GM23248 (cell line): Measurements from ENCODE around the genes NXPH4, SHMT2 and KIF5A.

- RAMPAGE, long total RNA, result no peak
Measured at GRCh38 chr12:57149206-57149924, 21.1 kb downstream of the LRP1 start.

GRCh38 chr12:57183208-57183657 is 33.4 kb upstream of the NXPH4 start:
- RAMPAGE, long total RNA, result no peak

DNA sequence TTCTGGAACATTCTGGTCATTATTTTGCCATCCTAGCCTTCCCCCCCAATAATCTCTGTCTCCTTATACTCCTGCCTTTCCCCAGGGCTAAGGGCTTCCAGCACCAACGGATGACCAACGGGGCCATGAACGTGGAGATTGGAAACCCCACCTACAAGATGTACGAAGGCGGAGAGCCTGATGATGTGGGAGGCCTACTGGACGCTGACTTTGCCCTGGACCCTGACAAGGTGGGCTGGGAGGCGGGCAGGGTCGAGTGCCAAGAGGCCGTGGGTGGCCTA is 4.6 kb upstream of the NXPH4 start:
- RAMPAGE, long total RNA, result no peak

DNA sequence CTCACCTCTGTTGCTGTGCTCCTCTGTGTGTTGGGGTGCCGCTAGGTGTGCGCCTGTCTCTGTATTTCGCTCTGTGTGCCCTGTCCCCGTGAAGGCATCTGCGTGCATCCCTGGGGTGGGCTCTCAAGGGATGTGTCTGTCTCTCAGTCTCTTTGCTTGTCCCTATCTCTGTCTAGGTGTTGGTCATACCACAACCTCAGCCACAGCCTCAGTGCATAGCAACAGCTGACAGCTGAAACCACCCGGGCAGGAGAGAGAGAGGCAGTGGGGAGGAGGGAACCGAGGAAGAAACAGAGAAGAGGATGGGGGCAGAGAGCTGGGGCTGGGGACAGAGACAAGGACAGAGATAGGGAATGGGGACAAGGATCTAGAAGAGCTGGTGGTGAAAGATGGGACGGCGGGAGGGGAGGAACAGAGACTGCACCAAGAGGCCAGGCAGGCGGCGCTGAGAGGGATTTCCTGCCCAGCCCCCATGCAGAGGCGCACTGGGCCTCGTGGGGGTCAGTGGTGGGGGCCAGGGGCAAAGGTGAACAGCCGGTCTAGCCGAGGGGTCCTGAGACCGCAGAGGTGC is 850 bp upstream of the NXPH4 start:
- RAMPAGE, long total RNA, result no peak

DNA sequence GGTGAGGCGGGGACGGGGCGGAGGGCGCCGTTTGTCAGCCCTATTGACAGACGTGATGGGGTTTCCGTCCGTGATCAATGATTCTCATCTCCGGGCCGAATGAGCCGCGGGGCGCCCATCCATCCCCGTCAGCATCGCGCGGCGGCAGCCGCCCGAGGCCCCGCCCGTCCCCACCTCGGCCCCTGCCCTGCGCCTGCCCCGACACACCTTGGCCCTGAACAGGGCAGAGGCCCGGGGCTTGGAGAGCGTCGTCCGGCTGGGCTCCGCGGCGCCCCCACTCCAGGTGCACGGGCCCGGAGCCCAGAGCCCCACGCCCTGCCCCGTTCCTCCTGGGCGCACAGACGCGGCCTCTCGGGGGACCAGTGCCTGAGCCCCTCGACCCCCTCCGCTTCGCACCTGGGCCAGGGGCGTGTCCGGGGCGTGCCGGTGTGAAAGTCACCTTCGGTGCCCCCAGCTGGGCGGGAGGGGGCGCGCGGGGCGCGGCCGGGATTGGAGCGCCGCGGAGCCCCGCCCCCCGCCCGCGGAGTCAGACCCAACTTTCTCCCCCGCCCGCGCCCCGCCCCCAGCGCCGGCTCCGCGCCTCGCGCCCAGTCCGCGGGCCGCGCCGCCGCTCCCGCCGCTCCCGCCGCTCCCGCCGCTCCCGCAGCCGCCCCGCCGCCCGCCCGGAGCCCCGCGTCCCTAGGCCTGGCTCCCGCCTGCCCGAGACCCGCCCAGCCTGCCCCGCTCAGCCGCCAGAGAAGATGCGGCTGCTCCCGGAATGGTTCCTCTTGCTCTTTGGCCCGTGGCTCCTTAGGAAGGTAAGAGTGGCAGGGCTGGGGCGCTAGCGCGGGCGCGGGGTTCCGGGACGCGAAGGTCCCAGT is at the start of gene NXPH4:
NXPH4 (plus strand) TSS at position 565 of the 860 bp plus-strand sequence.
- RAMPAGE, long total RNA, result no peak

DNA sequence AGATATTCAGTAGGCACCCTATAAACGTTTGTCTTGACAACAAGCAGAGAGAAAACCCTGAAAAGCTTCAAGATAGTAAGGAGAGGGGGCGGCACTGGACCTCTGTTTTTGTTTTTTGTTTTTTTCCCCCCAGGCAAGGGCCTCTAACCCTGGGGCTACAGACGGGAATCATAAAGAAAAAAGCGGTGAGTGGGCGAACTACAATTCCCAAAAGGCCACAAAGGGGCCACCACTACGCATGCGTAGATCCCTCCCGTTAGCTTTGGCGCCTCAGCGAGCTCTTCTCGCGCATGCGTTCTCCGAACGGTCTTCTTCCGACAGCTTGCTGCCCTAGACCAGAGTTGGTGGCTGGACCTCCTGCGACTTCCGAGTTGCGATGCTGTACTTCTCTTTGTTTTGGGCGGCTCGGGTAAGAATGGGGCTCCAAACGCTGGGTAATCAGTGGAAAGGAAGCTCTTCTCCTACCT is at the start of gene SHMT2:
SHMT2 (plus strand) TSS at position 309 of the 467 bp plus-strand sequence.
- RAMPAGE, long total RNA, result start-site peak on the plus strand centred at position 329 of the sequence, 101 bp wide, 189 and 353 reads in 2 replicates

GRCh38 chr12:57255800-57256961 is 5.2 kb upstream of the STAC3 start:
- RAMPAGE, long total RNA, result no peak

DNA sequence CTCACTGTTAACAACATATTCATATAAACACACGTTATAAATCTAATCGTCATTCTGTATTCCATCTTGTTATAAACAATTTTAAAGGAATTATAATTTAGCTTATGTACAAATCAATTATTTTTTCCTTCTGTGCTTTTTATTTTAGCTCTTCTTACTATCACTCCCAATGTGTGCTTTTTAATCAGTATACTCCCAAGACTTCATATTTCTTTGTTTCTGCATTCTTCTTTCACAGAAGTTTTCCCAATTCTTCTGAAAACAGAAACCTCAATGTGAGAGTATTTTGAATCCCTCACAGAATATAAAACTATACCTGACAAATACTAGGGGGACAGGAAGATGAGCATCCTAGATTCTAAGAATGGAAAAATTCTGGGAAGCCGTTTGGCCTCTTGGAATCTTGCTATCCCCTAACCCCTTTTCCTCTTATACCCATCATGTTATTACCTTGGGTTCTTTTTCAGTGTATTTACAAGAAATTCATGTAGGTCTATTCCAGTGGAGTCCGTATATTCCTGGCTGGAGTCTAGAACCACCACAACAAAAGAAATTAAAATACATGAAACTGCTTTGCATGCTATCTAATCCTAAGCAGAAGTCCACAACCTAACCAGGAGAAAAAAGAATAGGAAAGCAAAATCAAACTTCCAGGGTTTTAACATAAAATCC is 46.8 kb upstream of the STAC3 start:
- RAMPAGE, long total RNA, result no peak

GRCh38 chr12:57299774-57300490 is 48.9 kb upstream of the STAC3 start:
- RAMPAGE, long total RNA, result no peak

GRCh38 chr12:57357520-57358033 is 73.3 kb downstream of the R3HDM2 start:
- RAMPAGE, long total RNA, result no peak

DNA sequence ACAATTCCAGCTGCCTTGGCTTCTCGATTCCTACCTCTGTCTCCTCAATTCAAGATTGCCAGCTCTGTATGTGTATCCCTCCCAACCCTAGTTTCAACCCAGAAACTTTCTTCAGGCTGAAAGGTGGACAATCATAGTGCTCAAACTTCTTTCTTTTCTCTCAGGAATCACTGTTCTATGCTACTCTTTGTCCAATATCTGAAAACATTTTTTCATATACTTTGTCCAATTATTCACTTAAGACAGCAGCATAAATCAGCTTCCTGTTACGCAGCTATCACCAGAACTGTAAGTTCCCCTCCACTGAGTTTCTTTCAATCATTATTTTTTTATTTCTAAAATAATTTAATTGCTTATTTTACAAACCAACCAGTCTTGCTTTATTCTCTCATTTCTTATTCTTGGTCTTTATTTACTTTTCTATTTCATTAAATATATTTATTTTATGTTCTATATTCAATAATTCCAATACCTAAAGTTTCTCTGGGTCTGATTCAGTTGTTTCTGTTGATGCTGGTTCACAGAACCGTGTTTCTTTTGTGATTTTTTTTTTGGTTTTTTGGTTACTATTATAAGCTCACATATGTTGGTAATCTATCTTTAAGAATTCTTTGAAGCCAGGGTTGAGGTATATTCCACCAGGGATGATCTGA is 63.2 kb downstream of the R3HDM2 start:
- RAMPAGE, long total RNA, result no peak

DNA sequence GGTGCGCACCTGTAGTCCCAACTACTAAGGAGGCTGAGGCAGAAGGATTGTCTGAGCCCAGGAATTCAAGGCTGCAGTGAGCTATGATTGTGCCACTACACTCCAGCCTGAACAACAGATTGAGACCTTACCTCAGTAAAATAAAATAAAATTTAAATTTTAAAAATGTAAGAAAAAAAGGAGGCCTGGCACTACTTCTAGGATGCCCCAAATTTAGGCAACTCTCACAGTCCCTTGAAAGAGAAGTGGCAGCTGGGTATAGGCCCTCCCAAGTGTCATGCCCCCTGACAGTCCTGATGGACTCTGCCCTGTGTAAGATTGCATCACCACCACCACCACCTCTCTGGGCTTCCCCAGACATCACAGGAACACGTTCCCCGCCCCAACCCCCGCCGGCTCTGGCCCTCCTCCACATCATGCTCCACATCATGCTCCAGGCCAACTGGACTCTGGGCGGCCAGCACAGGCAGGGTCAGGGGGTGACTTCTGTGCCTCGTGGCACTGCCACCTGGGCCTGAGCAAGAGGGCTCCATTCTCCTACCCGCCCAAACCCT is 747 bp upstream of the INHBE start:
- RAMPAGE, long total RNA, result no peak

DNA sequence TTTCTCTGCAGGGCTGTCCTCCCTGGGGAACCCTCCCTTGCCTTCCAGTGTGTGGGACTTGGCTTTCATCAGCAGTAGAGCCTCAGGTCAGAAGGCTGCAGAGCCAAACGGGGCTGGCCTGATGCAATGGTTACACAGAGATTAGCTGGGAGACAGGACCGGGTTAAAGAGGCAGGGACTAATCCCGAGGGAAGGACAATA is 845 bp downstream of the DDIT3 start:
- RAMPAGE, long total RNA, result no peak

DNA sequence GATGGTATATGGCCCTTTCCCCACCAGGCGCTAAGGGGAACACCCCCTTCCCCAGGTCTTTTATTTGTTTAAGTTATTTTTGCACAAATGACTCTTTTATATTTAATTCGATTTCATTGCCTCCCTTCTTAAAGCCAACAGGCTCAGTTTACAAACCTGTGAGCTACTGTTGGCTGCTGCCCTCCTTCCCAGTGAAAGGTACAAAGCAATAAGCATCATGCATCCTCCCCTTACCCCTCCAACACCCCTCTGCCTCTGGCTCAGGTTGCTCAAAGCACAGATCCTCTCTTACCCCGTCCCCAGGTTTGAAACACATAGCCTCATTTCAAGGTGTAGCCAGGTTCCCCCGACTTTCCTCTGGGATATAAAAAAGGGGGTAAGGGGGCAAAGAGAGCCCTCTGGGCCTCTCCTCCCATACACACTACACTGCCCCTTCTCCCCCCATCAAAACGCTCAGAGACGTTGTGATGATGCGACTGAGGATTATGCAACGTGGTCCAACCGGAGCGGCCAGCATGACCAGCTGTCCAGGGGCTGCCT is 6.9 kb downstream of the MBD6 start:
- RAMPAGE, long total RNA, result no peak

DNA sequence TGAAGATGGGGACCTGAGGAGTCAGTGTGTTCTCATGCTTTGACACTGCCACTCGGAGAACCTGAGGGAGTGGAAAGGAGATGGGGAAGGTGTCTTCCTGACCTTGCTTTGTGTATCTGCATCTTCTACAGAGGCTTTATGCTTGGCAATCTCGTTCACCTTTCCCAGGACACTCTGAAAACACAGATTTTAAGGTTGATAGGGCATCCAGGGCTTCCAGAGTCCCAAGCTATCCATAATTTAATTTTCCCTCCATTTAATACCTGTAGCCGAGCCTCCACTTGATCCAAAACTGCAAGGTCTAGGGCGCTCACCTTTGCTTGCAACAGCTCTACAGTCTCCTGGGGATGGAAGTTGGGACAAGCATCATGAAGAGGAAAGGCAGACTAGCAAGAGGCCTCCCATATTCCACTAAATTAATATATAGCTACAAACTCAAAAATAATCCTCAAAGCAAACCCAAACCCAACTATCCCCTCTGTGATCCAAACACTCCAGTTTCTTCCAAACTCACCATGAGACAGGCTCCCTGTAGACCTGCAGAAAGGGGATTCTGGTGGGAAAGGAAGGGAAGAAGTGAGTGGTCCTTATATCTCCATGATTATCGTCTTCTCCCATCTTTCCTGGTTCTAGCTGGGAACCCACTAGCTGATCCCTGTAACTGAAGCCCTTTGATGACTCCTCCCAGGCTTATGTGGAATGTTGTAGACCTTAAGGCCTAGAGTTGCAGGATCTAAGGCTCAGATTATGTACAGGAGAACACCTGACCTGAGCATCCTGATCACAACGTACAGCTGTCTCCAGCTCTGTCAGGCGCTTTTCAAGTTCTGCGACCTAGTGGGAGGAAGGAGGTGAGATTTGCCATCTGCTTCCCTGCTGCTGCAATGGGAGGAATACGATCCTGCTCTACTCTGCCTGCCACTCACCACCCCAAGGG is 10.1 kb downstream of the MBD6 start:
- RAMPAGE, long total RNA, result no peak

GRCh38 chr12:57545169-57545793 is 1.7 kb downstream of the DCTN2 start:
- RAMPAGE, long total RNA, result no peak

- RAMPAGE, long total RNA, result no peak
Measured at GRCh38 chr12:57549532-57550382, at the start of gene KIF5A. Gene KIF5A, plus strand, starts transcription at chr12:57550044.

DNA sequence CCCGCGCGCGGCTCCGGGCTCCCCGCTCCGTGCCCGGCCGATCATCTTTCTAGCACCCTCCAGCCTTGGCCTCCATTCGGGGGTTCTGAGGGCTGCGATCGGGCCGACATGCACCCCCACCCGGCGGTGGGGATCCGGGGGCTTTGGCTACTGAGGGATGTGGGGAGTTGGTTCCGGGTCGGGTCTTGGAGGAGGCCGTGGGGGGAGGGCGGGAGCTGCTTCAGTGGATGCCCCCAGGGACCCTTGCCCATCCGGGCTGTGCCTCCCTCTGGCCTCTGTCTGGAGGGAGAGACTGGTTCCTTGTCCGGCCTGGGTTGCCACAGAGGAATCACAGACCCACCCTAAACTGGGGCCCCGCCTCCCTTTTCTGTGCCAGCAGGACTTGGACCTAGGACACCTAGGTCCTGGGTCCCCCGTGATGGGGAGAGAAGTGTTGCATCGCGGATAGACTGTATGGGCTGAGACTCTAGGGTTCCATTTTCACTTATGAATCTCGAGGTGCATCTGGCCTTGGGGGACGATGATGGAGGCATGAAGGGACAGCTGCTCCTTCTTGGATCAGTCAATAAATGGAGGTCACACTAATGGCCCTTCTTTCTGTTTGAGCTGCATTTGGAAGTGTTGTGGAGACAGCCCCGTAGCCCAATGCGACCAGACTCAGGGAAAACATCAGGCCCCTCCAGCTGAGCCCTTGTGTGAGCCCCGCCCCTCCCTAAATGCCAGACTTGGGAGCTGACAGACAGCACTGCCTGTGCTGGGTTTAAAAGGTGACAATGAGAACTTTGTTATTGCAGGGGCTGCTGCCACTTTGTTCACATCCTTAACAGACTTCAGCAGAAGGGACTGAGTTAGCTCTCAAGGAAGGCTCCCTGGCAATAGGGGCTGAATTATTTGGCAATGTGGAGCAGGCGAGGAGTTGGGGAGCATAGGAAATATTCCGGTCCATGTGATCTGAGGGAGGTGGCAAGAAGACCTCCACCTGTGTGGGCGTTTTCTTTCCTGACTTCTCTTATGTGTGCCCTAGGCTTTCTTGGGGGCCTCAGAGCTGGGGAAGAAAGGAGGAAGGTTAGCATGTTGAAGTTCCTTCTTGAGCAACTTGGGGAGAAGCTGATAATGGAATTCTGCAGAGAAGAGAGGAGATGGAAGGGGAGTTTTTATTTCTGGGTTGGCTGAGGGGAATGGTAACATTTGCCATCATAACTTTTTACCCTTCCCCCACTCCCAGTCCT is 755 bp downstream of the DTX3 start:
- RAMPAGE, long total RNA, result no peak

DNA sequence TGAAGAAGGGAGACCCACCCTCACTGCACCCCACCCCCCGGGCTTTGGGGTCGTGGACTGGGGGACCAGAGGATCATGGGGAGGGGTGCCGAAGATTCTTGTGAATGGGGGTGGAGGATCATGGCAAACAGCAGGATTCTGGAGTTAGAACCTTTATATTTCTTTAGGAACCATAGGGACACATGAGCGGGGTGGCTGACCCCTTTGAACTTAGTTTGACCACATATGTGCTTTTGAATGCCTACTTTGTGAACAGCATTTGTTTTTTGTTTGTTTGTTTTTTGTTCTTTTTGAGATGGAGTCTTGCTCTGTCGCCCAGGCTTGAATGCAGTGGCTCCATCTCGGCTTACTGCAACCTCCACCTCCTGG is 7.0 kb downstream of the ARHGEF25 start:
- RAMPAGE, long total RNA, result no peak

- RAMPAGE, long total RNA, result no peak
Measured at GRCh38 chr12:57631699-57632858, 922 bp downstream of the B4GALNT1 start.